Neuron (in vitro differentiated cells): ENCODE measurements around a stretch of chr3.

GRCh38 chr3:111856674-111856982, 2.4 kb upstream of the PHLDB2 start:
- PRO-cap, result no peak

DNA sequence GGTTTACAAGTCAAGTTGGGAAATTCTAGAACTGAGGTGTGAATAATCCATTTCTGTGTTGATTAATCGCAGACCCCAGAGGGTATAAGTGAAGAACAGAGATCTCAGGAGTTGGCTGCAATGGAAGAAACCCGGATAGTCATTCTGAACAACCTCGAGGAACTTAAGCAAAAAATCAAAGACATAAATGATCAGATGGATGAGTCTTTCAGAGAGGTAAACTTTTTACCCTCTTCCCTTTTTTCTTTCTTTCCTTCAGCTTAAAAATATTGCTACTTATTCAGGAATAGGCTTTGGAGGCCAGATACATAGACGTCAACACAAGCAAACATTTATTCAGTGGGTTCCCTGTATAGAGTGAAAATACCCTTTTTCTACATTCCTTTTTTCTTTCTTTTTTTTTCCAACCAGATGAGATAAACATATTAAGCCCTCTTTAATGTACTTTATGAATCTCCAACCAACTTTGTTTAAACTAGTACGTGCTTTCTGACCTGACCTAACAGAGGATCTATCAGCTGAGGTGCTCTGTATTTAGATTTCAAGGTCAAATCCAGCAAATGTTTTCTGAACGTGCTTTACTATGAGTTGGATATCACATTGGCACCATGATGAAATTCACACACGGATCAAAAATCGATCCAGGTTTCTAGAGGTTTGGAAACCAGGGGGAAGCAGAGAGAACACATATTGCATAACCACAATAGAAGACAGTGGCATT, 59.7 kb upstream of the ABHD10 start:
- PRO-cap, result no peak

DNA sequence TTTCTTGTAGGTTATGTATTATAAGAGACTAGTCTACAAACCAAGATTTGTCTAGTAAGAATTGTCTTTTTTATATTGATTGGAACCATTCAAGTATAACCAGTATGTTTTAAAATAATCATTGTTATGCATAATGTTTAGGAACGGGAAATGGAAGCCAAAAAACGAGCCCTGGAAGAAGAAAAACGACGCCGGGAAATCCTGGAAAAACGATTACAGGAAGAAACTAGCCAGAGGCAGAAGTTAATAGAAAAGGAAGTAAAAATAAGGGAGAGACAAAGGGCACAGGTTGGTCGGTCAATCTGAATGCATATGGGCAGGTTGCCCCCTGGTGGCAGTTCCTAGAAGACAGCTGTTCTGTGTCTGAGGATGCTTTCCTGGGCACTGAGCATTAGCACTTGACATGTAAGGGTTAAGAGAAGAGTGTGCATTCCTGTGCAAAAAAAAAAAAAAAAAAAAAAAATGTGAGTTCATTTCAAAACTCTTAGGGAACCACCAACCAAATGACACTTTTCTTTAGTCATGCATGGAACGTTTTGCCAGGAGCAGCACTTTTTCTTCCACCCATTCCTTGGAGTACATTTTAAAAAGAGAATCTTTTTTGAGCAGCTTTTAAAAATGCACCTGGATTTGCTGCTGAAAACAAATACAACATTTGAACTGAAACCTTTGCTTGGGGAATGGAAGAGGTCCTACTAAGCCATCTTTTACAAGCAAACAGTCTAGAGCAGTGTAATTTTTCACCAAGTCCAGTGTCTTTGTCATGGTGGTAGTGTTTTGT, 11.1 kb upstream of the ABHD10 start:
- PRO-cap, result no peak

DNA sequence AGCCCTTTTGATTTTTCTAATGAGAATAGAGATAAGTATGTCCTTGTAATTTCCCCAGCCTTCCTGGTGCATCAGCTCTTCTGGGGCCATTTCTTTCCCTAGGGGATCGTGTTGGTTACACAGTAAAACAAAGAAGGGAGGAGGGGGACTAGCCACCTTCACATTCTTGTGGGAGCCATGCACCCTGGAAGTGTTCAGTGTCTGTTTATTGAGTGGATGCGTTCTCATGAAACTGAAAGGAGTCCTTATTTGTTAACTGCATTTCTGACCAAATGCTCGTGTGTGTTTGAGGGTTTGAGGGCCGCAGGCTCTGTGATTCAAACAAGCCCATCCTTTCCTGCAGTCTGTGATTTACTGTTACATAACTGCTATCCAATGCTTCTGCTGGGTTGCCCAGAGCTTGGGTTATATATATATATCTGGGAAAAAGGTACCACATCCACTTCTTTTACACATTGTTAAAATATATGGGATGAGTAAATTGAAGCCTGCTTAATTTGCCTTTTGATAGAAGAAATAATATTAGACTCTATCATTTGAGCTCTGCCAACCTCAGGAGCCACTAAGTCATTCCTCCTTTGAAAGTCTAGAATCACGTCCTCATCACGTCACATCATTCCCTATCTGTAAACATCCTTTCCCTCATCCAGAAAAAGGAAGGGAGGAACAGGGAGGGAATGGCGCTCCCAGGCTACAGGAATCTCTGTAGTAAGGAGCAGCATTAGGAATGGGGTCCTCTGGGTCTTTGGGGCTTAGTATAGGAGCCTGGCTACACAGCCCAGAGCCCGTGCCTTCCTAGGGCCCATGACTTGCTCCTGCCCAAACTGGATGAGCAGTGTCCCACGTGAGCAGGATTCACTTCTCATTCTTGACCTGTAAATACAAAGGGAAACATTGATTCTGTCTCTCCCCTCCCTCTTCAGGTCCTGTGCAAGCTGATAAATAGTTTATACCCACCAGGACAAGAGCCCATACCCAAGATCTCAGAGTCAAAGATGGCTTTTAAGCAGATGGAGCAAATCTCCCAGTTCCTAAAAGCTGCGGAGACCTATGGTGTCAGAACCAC, 1.5 kb downstream of the TAGLN3 start:
- PRO-cap, result bidirectional peak, plus-strand start at position 161 of the sequence, minus-strand start at position 92 of the sequence; bidirectional peak, plus-strand start at position 986 of the sequence, minus-strand start at position 797 of the sequence

DNA sequence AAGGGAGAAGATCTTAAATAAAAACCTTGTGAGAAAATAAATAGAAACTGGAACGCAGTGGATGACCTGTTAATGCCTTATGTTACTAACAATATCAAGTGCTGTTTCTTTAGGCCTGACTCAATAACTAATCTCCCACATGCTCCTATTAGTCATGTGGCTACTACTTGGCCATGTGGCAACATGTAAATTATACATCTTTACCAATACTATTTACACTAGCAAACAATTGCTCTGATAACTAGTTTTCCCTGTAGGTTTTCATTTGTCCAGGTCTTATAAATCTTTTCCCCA, 11.6 kb upstream of the C3orf52 start:
- PRO-cap, result no peak

- PRO-cap, result no peak
Observed at GRCh38 chr3:112092260-112093098, 6.3 kb downstream of the C3orf52 start.

DNA sequence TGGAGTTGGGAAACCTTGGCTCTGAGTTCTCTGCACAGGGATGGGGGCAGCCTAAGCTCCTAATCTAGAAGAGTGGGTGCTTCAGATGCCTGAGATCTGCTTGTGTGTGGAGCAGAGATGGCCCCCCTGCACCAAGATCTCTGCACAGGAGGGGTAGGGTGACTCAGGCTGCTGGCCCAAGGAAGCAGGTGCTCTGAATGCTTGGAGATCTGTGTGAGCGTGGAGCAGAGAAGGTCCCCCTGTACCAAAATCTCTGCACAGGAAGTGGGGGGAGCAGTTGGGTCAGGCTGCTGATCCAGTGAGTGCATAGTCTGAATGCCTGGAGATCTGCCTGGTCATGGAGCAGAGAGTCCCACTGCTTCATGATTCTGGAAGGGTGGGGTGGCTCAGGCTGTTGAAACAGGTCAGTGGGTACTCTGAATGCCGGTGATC, 15.9 kb upstream of the GCSAM start:
- PRO-cap, result no peak

GRCh38 chr3:112357688-112358810, 25.1 kb downstream of the CD200 start:
- PRO-cap, result no peak

DNA sequence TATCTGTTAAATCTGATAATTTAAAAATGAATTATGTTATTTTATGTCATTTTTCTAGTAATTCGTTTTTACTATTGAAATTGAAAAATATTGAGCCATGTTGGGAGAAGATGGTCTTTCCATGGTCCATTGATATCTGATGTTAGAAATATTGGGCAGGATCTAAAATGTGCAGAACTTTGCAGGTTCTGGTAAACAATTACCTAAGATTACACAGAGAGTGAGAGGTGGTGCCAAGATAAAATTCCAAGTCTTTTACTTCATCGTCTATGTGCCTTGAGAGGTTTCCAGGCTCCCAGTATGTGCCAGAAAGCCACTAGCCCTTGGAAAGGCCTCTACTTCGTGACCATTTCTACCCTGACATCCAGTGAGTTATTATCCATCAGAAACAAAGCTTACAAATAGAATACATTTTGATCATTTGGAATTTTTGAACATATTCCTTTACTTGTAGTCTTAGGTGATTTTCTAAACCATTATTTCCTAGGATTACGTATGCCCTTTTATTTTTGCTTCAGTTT, 27.6 kb downstream of the CD200 start:
- PRO-cap, result no peak

GRCh38 chr3:112408954-112409546, 76.1 kb downstream of the CD200 start:
- PRO-cap, result no peak

GRCh38 chr3:112459819-112460322, 39.4 kb downstream of the BTLA start:
- PRO-cap, result no peak

DNA sequence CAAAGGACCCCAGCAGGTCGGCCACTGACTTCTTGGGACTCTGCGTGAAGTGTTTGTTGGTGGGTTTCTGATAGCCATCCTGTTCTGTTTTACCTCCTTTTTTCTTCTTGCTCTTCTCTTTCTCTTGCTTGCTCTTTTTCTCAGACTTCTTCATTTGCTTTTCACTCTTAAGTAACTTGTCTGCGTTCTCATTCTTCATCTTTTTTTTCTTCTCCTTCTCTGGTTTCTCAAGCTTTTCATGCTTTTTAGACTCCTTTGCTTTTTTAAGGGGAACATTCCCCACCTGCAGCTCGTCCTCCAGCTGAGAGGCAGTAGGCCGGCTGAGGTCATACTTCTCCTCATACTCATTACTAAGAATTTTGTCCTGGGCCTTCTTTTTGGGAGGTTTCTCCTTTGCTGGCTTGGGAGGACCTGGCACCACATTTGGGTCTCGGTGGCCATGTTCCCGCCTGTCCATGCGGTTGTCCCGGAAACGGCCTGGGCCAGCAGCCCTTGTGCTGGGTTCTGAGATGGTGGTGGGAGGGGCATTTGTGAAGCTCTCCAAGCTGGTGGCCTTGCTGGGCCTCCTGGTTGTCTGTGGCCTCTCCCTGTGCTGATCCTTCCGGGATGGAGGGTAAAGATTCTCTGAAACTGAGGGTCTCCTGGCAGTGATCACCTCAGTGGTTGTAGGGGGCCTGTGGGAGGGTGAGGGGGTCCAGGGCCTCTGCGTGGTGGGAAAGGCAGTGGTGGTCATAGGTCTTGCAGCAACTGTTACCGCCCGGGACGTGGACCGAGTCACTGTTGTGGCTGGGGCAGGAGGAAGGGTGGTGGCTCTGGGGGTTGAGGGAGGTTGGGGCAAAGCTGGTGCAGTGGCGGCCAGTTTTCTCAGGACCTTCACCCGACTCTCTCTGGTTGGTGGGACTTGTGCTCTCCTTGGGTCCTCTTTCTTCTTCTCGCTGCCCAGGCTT, 2.6 kb downstream of the CCDC80 start:
- PRO-cap, result no peak

- PRO-cap, result no peak
Observed at GRCh38 chr3:112676659-112677361, 35.9 kb upstream of the CCDC80 start.

- PRO-cap, result no peak
Observed at GRCh38 chr3:112777511-112777797, 69.2 kb downstream of the CD200R1L start.

GRCh38 chr3:113079224-113079935, 59.9 kb upstream of the NEPRO start:
- PRO-cap, result no peak

DNA sequence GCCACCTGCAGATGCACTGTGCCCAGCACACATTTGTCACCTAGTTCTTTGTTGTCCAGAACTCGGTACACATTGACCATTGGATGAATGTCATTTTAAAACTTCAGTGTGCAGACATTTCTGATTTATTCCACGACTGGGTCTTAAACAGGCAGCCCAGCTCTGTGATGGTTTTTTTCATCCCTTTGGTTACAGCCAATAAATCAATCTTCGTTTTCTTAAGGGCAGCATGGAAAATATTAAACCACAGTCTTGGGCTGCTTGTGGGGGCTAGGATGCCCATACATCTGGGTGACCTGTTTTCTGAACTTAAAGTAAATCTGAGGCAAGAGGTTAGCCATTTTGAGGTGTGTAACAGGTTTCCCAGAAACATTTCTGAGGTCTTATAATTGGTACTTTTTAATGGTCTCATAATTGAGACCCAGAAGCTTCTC, 1.9 kb downstream of the BOC start:
- PRO-cap, result no peak

DNA sequence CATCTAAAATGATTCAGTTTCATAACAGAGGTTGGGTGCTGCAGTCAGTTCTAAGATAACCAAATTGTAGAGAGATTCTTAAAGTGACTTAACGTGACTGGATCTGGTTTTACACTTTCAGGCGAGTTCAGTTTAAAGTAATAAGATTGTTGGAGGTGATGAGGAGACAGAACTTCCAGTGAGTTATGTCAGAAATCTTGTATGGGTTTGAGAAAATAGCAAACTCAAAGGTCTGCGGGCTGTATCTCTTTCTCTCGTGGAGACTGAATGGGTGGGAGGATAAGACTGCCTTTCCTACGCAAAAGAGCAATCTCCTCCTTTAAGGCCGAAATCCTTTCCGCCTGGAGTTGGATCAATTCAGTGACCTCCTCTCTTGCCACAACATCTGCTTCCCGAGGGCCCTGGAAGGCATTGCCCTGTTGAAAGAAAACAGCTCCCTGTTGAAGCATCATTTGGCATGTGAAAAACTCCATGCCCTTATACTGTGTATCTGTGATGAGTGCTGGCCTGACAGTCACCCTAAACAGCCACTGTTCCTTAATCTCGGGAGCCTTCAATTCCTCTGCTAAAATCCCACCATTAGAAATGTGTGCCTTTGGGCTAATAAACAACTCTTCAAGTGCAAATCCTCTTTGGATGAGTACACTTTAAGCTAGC, 80.1 kb downstream of the BOC start:
- PRO-cap, result no peak

DNA sequence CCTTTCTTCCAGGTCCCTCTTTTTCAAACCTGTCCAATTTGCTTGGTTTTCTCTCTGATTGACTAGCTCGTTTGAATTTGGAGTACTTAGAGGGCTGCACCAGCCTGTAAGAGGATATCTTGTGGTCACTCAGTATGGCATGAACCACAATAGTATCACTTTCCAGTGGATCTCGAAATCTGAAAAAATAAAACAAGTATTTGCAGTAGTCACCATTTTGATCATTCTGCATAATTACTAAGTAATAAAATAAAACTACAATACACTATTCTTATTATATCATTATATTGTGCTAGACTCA, 96.8 kb downstream of the CFAP44 start:
- PRO-cap, result no peak

GRCh38 chr3:113677088-113677572, 19.3 kb downstream of the USF3 start:
- PRO-cap, result no peak

- PRO-cap, result no peak
Observed at GRCh38 chr3:113812744-113813055, 25.9 kb upstream of the GRAMD1C start.